Melanocyte of skin (primary cell): ENCODE measurements around a stretch of chr3.

DNA sequence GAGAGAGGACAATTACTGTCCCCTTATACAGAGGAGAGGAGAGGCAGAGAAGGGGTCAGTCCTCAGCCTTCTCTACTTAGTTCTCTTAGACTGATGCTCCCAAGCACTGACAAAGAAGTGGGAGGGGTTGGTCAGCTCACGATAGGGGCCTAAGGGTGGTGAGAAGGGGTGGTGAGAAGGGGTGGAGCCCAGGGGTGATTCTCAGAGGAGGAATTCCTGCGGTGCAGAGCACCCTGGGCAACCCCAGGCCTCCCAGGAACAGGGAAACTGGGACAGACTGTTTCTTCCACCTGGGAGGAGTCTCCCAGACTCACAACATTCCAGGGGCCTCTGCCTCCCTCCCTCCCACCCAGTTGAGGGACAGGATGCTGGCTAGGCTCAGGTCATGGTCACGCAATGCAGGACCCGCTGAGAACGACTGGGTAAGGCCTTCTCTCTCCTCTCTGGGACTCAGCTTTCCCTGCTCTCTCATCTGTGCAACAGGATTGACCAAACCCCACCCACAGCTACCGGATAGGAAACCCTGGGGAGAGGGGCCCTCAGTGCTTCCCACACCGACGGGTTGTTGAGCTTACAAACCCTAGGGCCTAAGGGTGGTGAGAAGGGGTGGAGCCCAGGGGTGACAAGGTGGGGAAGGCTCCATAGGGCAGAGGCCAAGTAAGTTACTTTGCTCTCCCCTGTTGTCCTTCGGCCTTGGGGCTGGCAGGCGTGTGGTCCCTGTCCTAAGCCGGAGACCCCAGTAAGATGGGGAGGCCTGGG lies 1.5 kb downstream of the TPRA1 start:
- CAGE, long polyA plus RNA, 2 experiments = no peak in any of the 2 experiments

- CAGE, long polyA plus RNA, 2 experiments = no peak in any of the 2 experiments
Observed at GRCh38 chr3:127599228-127599797, 1.1 kb downstream of the MCM2 start.

DNA sequence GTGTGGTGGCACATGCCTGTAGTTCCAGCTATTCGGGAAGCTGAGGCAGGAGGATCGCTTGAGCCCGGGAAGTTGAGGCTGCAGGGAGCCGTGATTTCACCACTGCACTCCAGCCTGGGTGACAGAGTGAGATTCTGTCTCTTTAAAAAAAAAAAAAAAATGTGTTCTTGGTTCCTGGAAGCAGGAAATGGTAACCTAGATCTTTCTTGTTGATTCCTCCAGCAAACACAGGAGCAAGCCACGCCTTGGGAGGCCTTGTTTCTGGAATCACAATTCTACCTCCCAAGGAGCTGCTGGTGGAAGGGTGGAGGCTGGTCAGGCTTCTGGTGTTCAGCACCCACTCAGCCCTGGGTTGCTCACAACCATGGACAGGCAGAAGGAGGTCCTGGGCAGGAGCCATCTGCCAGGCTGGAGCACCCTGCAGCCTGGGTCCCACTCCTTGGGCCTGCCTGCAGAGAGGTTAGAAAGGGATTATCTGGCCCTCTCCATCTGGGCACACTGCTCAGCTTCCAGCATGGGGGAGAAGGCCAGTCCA lies 65.5 kb downstream of the ABTB1 start:
- CAGE, long polyA plus RNA, 2 experiments = no peak in any of the 2 experiments

DNA sequence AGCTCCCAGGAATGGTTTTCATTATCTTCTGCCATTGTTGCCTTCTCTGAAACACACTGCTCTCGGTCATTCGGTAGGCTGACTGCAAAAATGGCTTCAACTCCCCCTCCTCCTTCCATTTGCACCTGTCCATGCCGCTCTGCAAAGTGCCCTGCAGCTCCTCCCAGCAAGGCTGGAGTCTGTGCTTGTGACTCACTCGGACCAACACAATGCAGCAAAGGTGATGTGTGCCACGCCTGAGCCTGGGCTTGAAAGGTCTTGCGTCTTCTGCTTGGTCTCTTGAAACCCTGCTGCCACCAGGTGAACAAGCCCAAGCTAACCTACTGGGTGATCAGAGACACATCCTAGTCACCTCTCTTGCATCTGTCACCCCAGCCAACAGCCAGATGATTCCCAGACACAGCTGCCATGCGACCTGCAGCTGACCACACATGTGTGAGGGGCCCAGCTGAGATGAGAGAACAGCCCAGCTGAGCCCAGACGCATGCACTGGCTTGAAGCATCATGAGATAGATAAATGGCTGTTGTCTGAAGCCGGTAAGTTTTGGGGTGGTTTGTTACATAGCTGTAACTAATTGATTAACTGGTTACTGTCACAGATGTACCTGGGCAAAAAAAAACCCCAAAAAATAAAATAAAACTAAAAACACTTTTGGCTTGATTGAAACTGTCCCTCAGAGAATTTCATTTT lies 71.0 kb downstream of the MGLL start:
- CAGE, long polyA plus RNA, 2 experiments = no peak in any of the 2 experiments

DNA sequence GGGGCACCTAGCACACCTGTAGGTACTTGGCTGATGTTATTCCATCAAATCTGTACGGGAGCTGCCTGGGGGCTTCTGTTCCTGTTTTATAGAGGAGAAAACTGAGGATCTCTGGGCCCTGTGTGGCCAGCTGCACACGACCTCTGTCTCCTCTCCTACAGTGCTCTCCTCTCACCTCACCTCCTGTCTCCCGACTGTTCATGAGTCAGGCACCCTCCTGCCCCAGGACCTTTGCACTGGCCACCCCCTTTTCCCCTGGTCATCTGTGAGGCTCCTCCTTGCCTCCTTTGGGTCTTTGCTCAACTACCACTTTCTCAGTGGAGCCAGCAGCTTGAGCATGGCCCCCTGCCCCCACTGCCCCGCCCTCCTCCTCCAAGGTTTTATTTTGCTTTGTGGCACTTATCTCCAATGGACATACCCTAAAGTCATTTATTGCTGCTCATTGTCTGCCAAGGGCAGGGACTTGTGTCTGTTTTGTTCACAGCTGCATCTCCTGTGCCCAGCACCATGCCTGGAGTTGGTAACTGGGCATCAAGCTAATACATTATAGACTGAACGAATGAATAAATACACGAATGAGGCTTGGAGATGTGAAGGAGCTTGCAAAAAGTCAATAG lies 64.3 kb downstream of the MGLL start:
- CAGE, long polyA plus RNA, 2 experiments = no peak in any of the 2 experiments

GRCh38 chr3:127759408-127760026 lies 62.8 kb downstream of the MGLL start:
- CAGE, long polyA plus RNA, 2 experiments = no peak in any of the 2 experiments

GRCh38 chr3:127791044-127791455 lies 31.3 kb downstream of the MGLL start:
- CAGE, long polyA plus RNA, 2 experiments = no peak in any of the 2 experiments

- CAGE, long polyA plus RNA, 2 experiments = no peak in any of the 2 experiments
Observed at GRCh38 chr3:127791519-127791926, 30.8 kb downstream of the MGLL start.

GRCh38 chr3:127819924-127820537 lies 2.3 kb downstream of the MGLL start:
- CAGE, long polyA plus RNA, 2 experiments = no peak in any of the 2 experiments

- CAGE, long polyA plus RNA, 2 experiments = no peak in any of the 2 experiments
Observed at GRCh38 chr3:127888483-127889172, 26.4 kb upstream of the KBTBD12 start.

DNA sequence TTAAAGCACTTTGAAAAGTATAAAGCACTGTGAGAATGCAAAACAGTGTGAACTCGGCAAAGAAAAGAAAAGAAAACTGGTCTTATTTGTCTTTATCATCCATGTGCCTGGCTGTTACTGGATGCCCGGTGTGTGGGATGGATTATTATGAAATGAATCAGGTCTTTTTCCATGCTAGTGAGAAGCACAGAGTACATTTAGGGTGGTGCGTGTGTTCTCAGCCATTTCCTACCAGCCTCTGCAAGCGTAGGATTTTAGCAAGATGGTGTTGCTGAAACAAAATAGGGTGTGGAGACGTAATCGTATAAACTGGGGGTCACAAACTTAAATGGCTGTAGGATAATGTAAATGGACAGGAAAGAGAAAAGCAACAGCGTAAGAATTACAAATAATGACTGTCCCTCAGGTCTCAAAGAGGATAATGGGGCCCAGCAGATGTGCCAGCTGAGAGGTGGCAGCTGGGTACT lies 1.1 kb downstream of the KBTBD12 start:
- CAGE, long polyA plus RNA, 2 experiments = no peak in any of the 2 experiments

DNA sequence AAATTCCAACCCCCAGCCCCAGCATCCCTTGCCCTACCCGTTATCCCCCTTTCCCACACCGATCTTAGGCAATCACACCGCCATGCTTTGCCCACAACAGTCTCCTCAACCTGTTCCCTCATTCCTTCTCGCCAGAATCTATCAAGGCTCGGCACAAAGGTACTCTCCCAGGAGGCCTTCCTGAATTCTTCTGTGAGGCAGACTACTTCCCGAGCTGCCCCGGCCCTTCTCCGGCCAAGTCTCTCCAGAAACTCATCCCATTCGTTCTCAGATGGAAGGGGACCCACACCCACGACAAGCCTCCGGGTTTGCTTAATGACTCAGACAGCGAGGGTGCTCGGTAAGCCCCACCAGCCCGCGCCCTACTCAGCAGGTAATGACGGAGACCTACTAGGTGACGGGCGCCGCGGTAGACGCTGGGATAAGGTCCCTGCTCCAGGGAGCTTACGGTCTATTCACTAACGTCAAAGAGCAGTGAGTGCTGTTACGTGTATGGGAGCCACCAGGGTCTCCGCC lies 608 bp upstream of the SEC61A1 start:
- CAGE, long polyA plus RNA, 2 experiments = no peak in any of the 2 experiments

DNA sequence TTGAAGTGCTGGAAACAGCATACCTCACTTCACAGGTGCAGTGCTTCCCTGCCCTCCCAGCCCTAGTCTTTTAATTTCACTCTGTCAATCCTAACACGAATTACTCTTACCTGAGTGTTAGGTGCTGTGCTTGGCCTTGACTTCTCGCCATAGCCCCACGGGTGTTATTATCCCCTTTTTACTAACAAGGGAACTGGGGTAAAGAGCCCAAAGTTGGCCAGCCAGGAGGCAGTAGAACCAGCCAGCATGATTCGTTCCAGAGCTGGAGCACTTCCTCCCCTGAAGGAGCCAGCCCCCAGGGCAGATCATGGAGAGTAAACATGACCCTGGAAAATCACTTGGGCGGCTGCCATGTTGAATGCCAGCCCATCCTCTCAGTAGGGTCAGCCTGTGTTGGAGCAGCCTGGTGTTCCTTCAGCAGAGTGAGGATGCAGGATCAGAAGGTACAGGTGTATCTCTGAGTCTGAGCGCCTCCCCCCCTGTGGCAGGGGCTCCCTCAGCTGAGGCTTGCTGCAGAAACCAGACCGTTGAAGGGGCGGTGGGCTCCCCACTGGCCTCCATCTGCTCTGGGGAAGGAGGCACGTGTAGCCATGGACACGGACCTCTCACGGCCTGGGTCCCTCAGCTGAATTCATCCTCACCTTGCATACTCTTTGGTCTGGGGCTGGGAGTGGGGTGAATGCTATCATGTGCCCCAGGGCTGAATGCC lies 143.1 kb downstream of the DNAJB8 start:
- CAGE, long polyA plus RNA, 2 experiments = no peak in any of the 2 experiments

- CAGE, long polyA plus RNA, 2 experiments = no peak in any of the 2 experiments
Observed at GRCh38 chr3:128385367-128385982, 81.2 kb downstream of the DNAJB8 start.

- CAGE, long polyA plus RNA, 2 experiments = no peak in any of the 2 experiments
Observed at GRCh38 chr3:128412959-128413292, 53.8 kb downstream of the DNAJB8 start.

GRCh38 chr3:128495320-128496550 lies 2.7 kb upstream of the GATA2 start:
- CAGE, long polyA plus RNA, 2 experiments = no peak in any of the 2 experiments

DNA sequence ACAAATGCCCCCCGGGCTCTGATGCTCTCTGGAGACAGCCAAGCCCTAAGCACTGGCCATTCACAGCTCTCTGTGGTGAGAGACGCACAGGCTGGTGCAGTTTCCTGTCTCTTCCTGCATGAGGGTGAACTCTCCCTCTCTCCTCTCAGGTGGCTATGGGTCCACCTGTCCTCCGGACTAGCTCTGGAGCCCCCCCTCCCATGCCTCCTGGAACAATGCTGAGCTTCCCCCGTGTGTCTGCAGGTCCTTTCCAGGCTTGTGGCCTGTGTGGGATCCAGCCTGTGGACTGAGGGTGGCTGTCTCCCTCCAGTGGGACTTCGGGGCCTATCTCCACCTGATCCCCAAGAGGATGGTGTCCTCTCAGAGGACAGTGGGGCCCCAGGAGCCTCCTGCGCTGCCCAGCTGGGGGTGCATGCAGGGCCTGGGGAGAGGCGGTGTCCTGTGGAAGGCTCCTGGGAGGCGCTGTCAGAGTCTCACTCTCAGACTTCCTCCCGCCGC lies 30.3 kb upstream of the GATA2 start:
- CAGE, long polyA plus RNA, 2 experiments = no peak in any of the 2 experiments

- CAGE, long polyA plus RNA, 2 experiments = no peak in any of the 2 experiments
Observed at GRCh38 chr3:128549190-128549745, 56.3 kb upstream of the GATA2 start.

DNA sequence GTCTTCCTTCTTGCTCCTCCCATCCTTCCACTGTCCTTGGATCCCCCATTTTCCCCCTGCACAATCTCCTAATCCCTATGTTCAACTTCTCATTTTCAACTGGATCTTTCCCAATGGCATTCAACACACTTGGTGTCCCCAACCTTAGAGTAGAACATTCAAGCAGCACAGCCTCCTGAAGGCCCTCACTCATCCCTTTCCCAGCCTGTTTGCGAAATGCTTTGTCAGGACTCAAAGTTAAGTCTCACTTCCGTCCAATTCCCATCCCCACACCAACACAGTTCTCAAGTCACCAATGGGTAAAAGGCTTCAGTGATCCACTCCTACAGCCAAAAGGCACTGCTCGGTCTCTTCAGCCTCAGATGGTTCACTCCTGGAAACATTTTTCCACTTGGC lies 32.2 kb downstream of the RPN1 start:
- CAGE, long polyA plus RNA, 2 experiments = no peak in any of the 2 experiments

GRCh38 chr3:128625441-128626621 lies 24.8 kb downstream of the RPN1 start:
- CAGE, long polyA plus RNA, 2 experiments = no peak in any of the 2 experiments